Glomerular endothelial cell (primary cell): Measurements from ENCODE around the gene NRIP1.

- RAMPAGE, long total RNA = no peak
Measured at GRCh38 chr21:5104614-5105026, 5416.8 kb upstream of the TPTE start.

DNA sequence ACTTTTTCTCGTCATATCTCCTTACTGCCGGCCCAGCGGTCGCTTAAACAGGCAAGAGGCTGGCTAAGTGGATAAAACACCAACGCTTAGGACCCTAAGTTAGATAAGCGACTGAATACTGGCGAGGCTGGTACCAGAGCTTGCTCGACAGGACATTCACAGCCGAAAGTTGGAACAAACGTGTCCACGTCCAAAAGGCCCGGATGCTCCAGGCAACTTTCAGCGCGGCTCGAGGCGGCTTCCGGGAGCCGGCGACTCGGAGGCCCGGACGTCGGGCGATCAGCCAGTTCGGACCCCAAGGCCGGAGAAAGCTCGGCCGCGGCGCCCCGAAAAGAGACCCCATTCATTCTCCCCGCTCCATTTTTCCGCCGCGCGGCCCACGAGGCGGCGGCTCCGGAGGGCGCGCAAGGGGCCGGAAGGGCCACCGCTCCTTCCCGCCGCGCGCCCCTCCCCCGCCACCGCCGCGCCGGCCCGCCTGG, 4022.8 kb upstream of the TPTE start:
- RAMPAGE, long total RNA = no peak

DNA sequence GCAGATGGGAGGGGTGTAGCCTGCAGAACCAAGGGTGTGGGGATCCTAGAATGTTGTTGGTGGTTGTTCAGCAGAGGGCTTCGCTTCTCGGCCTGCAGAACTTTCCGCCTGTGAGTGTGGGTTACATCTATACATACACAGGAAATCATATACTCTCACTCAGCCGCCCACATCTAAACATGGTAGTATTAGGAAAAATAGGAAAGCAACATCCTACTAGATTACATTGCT, 3668.6 kb upstream of the TPTE start:
- RAMPAGE, long total RNA = no peak

DNA sequence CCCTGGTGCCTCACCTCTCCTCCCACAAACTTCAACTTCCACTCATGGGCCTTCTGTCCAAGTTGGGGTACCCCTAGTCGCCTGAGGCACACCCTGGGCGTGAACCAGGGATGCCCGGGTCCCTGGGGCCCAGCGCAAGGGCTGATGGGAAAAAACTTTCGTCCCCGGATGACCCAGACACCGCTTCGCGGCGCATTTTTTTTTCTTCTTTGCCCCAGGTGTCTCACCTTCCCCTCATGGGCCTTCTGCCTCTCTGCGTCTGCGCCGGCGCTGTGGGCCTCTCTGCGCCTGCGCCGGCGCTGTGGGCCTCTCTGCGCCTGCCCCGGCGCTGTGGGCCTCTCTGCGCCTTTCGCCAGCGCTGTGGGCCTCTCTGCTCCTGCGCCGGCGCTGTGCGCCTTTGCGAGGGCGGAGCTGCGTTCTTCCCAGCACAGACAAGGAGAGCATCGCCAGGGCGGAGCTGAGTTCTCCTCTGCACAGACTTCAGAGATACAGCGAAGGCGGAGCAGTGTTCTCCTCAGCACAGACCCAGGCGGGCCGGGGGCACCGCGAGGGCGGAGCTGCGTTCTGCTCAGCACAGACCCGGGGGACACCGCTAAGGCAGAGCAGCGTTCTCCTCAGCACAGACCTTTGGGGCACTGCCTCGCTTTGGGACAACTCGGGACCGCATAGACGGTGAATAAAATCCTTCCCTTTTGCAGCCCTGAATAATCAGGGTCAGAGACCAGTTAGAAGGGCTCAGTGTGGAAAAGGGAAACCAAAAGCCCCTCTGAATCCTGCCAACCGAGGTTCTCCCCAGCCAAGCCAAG, 1706.0 kb upstream of the TPTE start:
- RAMPAGE, long total RNA = no peak

DNA sequence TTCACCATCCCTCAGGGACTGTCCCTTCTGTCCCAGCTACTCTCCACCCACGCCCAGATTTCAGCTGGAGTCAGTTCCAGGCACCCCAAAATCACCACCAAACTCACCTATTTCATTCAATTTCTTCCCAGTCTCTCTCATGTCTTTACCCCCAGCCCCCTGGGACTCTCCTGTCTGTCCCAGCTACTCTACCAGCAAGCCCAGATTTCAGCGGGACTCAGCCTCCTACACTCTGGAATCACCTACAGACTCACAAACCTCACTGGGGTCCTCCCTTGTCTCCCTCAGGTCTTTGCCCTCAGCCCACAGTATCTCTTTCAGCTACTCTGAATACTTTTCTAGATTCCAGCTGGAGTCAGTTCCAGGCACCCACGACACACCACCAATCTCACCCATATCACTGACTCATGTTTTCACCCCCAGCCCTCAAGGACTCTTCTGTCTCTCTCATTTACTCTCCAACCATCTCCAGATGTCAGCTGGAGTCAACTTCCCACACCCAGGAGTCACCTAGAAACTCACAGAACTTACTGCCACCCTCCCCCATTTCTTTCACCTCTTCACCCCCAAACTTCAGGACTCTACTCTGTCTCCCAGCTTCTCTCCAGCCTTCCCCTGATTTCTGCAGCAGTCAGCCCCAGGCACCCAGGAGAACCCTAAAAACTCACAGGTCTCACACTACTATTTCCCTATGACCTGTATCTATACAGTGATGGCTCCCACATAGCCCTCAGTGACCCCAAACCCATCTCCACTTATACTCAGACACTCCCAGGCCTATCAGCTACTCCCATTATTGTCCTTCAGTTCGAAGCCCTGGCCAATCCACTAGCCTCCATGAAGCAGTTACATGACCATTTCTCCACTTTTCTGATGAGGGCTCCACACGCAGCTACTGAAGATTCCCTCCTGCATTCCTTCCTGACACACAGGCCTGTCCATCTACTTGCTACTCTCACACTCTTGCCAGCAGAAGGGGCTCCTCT, 1529.2 kb upstream of the TPTE start:
- RAMPAGE, long total RNA = no peak

GRCh38 chr21:8996788-8997872, 1524.3 kb upstream of the TPTE start:
- RAMPAGE, long total RNA = no peak

- RAMPAGE, long total RNA = no peak
Measured at GRCh38 chr21:14522666-14523856, 23.1 kb downstream of the SAMSN1 start.

- RAMPAGE, long total RNA = no peak
Measured at GRCh38 chr21:14687215-14687659, 141.1 kb upstream of the SAMSN1 start.

GRCh38 chr21:15060499-15061639, 3.9 kb downstream of the NRIP1 start:
- RAMPAGE, long total RNA = no peak

DNA sequence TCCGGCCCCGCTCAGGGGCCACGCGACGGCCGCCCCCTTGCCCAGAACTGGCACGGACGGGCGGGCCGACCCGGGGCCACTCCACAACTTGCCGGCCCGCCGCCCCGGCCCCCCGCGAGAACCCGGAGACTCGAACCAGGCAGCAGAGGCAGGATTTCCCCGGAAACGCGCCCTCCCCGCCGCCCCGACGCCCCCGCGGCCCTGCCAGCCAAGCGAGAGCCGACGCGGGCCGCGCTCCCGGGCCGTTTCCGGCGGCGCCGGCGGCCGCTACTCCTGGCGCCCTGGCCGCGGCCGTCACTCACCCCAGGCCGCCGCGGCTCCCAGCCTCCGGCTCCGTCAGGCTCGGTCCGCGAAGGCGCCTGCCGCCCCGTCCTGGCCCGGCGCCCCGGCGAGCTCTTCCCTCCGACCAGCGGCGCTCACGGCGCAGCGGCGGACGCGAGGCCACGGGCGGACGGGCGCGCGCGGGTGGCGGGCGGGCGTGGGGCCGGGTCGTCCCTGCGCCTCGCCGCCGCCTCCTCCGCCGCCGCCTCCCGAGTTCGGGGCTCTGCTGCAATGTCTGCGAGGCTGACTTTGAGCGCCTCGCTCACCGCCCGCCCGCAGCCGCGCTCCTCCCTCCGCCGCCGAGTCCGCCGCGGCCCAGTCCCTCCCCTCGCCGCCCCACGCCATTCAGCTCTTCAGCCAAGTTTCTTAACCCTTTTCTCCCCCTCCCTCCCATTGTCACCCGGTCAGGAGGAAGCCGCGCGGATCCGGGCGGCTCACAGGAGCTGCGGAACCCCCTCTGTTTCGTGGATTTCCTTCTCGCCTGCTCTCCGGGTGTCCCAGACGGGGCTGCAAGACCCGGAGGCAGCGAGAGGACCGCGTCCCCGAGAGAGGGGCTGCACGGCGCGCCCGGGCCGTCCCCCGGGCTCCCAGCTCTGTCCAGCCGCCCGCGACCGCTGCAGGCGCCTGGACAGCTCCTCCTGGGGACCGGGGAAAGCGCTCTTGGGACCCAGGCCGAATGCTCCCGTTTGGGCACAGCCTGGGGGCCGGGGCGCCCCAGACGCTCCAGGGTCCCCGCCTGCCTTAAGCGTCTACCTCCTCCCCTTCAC, at the start of gene NRIP1:
NRIP1 (minus strand) TSS at position 558 of the 1,088 bp plus-strand sequence.
- RAMPAGE, long total RNA = no peak

DNA sequence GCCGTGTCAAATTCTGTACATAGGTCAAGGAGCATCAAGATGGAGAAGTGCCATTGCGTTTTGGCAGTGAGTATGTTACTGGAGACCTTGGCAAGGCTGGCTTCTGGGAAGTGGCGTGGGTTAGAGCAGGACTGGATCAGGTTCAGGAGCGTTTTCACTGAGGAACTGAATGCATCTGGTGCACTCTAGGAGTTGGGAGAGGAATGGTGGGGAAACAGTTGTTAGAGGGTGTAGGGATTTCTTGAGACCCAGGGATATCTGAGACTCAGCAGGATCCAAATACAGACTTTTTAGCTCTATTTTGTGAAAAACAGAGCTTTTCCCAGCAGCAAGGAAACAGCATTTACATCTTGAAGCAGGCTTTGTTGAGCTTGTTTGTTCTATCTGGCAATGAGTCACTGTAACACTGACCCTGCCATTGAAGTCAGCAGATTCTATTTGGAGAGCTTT, 56.8 kb upstream of the NRIP1 start:
- RAMPAGE, long total RNA = no peak

- RAMPAGE, long total RNA = no peak
Measured at GRCh38 chr21:15221921-15222524, 157.2 kb upstream of the NRIP1 start.

GRCh38 chr21:15444117-15444867, 285.5 kb upstream of the USP25 start:
- RAMPAGE, long total RNA = no peak

- RAMPAGE, long total RNA = no peak
Measured at GRCh38 chr21:15732191-15732632, 2.4 kb downstream of the USP25 start.

GRCh38 chr21:15791401-15791748, 61.6 kb downstream of the USP25 start:
- RAMPAGE, long total RNA = no peak

DNA sequence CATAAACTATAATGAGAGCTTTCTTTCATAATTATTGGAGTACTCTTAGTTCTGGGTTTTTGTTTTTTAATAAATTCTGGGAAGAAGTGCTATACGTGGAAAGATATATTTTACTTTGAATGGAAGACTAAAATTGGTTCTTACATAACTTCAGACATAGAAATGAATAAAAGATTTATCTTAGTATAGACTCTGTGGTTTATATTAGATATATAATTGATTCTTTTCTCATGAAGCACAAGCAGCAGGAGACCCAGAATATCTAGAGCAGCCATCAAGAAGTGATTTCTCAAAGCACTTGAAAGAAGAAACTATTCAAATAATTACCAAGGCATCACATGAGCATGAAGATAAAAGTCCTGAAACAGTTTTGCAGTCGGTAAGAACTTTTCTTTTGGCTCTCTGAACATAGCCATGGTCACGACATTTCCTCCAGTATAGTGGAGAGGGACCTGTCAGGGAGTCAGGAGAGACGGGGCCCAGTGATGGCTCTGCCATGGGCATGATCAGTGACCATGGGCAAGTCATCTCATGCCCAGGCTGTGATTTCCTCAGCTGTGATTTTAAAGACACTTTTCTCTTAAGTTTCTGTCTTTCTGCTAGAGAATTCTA, 112.5 kb downstream of the USP25 start:
- RAMPAGE, long total RNA = no peak

DNA sequence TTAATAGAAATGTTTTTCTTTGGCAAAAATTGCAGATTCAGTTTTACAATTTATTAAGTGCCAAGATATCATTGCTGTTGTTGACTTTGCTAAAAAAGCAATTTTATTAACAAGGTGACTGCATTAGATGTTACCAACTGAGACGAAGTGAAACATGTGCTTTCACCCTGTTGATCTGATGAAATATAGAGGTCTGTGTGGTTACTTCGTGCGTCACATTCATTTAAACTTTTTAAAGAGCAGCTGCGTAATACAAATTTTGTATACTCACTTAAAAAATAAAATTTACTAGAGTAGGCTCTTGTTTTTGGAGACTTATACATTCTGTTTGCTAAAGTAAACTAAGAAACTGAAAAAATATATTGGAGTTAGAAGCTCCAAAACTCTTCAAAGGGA, 465.8 kb downstream of the USP25 start:
- RAMPAGE, long total RNA = no peak

GRCh38 chr21:16280662-16281121, 550.9 kb downstream of the USP25 start:
- RAMPAGE, long total RNA = no peak

DNA sequence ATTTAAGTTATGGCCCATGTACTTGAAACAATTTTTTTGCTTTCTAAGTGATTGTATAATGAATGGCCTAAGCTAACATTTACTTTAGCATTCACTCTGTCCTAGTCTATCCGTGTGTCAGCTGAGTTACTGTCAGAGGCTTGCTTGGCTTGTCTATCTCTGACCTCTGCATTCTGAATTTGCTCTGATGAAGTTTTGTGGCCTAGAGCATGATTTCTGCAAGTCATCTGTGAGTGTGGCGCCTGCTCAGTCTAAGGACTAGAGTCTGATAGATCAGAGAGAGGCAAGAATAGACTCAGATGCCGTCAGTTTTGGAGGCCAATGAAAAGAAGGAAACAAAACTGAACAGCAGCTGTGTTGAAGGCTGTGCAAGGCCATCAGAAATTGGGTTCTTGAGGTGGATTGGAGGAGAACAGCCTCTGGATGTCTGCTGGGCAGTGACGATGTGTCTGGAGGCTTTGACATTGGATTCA, 573.0 kb downstream of the USP25 start:
- RAMPAGE, long total RNA = no peak

DNA sequence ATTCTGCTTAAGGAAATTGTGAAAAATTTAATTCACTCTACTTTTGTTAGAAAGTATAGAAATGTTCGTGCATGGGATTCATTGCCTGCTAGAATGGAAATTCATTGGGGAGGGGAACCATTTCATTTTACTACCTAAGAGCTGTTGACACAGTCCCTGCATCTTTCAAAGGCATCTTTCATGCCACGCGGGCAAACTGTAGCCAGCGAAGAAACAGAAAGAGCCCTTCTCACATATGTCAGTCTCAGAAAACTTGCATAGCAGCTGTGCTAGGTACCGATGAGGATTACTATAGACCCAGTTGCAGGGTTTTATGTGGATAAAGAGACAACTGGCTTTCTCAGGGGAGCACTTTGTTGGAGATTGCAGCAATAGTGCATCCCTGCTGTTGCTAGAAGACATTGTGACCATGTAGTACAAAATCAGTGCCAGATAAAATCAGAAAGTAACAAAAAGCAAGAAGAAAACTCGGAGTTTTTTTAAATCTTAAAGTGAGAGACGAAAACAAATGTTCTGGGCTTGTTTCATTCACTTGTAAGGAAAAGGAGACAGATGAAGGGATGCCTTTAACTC, 803.9 kb downstream of the USP25 start:
- RAMPAGE, long total RNA = no peak